Islet of Langerhans (tissue), 1 donor: ENCODE data around the gene DDX4.

GRCh38 chr5:53874238-53874901 lies 313.9 kb downstream of the NDUFS4 start:
- RRBS = no CpG with 5 or more reads among the region's 1 CpG

DNA sequence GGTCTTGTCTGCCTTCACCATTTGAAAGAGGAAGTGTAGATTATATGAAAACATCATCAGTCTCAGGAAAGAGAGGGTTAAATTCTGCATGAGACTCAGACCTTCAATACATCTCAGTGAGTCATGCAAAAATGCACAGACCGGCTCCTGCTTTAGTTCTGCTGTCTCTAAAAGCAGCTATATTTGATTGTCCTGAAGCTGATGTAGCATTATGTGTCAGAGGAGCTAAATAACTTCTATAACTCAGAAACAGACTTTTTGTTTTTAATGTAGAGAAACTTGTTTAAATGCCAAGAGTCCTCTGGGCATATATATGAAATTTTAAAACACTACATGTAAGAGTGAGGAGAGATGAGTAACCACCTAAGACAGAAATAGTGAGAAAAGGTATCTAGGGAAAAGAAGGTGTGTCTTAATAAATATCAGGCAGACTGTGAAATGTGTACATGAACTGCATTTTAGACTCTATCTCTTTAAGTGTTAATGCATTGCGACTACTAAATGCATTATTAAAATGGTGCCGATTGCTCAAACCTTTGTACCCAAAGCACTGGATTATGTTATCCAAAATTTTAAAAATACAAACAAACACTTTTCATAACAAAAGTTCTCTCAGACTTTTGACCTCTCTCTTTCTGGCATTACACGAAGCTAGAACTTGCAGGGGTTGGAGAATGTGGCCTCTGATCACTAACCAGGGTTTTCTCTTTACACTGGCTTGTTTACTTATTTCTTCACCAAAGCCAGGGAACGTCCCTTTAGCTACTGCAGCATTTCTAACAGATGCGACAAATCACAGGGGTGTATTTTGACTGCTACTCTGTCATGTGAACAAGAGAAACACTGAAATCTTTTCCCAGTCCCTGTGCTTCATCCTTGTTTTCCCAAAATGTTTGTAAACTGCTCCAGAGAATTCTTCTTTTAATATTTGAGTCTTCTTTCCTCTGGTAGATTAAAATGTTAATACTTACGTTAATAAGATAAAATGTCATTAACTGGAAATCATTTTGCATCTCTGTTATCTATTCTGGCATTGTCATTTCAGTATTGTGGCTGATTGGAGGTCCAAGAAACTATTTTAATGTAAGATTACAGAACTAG lies 302.2 kb downstream of the ARL15 start:
- RRBS = no CpG with 5 or more reads among the region's 7 CpGs

GRCh38 chr5:54220339-54220565 lies 90.1 kb downstream of the ARL15 start:
- RRBS = no CpG with 5 or more reads among the region's 2 CpGs

DNA sequence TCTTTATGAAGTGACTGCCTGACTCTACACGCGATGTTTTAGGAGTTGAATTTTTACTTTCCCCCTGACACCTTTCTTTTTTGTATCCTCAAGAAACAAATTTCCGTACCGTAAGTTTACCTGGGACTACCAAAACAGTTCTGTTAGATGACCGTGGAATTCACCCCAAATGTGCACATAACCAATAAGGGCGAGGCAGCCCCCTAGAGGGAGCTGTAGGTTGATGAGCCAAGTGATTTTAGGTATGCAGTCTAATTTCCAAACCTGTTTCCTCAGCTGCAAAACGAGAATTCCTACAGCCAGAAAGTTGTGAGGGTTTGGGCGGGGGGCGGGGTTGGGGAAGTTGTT lies 1.4 kb upstream of the ARL15 start:
- RRBS = no CpG with 5 or more reads among the region's 9 CpGs

DNA sequence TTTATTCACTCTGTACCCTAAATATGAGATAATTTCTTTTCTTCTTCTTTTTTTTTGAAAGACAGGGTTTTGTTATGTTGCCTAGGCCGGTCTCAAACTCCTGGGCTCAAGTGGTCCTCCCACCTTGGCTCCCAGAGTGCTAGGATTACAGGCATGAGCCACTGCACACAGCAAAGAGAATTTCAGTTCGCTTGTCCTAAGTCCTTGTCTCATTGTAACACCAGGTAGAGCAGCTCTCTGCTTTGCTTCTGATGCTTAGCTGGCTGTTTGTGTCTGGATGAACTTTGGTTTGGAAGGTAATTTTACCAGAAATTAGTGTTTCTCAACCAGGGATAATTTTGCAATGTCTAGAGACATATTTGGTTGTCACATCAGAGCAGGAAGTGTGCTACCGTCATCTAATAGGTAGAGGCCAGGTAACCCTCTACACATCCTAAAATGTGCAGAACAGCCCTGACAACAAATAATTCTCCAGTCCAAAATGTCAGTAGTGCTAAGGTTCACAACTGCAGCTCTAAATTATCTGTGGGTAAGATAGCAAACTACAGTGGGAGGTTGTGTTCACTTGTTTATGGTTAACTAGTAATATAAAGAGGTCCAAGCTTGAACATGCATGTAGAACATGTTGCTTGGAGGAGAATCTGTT lies 108.8 kb downstream of the SNX18 start:
- RRBS = no CpG with 5 or more reads among the region's 3 CpGs

DNA sequence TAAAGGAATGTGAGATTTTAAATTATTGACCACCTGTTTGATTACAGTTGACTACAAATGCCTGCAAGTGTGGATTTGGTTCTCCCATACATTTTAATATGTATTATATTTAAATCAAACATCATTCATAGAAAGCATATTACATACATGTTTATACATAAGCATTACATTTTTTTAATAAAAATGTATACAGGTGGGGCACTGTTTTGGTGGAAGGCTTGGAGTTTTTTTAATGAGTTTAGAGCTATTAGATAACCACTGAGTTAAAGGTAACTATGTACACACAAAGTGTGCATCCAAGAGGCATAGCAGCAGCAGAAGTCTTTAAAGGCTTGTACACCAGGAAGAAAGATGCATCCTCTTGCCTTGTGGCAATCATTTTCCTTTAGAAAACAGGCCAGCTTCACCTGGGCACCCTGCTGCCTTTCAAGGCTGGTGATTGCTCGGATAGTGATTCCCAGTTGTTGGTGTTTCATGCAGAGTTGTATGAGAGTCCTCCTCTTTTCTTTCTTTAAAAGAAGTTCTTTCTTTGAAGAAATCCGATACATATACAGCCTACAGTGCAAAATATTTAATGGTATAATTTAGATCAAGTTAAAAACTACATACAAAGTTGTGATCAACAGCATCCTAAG lies 109.9 kb downstream of the PLPP1 start:
- RRBS = no CpG with 5 or more reads among the region's 2 CpGs

- RRBS = no CpG with 5 or more reads among the region's 8 CpGs
These were observed 103.0 kb downstream of the PLPP1 start for GRCh38 chr5:55431509-55432371.

DNA sequence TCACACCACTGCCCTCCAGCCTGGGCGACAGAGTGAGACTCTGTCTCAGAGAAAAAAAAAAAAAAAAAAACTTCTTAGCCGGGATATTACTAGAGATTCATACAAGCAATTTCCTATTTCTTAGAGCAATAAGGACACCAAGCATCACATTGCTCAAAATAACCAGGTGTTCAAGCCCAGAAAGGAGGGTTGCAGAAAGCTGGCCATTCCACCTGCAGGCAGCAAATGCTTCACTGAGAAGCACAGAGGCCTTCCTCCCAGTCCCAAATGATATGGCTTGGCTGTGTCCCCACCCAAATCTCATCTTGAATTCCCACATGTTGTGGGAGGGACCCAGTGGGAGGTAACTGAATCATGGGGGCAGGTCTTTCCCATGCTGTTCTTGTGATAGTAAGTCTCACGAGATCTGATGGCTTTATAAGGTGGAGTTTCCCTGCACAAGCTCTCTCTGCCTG lies 98.8 kb downstream of the PLPP1 start:
- RRBS = no CpG with 5 or more reads among the region's 3 CpGs

DNA sequence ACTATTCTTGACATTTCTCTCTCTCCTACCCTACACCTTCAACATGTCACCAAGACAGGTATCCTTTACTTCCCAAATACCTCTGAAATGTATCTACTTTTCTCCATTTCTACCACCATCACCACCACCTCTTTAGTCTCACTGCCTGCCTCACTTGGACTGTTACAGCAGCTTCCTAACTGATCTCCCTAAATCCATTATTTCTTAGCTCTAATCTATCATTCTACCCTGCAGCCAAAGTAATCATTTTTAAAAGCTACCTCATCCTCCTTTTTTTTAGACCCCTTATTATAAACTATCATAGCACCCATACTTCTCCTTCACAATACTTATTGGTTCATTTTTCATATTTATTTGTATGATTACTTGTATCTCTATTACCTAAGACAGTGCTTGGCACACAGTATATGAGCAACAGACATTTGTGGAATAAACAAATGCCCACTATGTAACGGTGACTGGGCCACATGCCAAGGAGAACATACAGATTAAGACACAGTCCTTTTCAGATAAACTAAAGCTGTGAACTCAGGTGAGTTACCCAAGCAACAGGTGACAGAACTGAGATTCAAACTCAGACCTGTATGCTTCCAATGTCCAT lies 18.6 kb downstream of the PLPP1 start:
- RRBS = no CpG with 5 or more reads among the region's 1 CpG

GRCh38 chr5:55594495-55594805 lies 59.7 kb upstream of the PLPP1 start:
- RRBS = no CpG with 5 or more reads among the region's 1 CpG

- RRBS = no CpG with 5 or more reads among the region's 5 CpGs
These were observed 64.7 kb upstream of the PLPP1 start for GRCh38 chr5:55599273-55600145.

DNA sequence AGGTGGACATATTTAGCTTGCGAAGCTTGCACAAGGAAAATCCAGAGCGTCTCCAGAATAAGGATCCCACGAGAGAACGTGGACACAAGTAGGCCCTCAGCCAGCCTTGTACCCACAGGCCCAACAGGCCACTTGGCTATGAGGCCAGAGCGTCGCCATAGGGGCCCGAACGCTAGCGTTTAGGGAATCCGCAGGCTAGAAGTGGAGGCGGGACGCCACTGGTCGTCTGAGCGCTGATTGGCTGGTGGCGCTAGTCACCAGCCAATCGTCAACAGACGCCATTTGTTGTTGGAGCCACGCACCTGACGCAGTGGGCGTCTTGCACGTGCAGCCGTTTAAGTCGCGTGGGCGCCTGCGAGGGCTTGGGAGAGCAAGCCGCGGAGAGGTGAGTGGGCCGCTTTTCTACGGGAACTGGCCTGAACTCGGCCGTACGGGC lies at the start of gene DDX4:
DDX4 (plus strand) TSS at position 345 of the 436 bp plus-strand sequence.
- RRBS = no CpG with 5 or more reads among the region's 33 CpGs

DNA sequence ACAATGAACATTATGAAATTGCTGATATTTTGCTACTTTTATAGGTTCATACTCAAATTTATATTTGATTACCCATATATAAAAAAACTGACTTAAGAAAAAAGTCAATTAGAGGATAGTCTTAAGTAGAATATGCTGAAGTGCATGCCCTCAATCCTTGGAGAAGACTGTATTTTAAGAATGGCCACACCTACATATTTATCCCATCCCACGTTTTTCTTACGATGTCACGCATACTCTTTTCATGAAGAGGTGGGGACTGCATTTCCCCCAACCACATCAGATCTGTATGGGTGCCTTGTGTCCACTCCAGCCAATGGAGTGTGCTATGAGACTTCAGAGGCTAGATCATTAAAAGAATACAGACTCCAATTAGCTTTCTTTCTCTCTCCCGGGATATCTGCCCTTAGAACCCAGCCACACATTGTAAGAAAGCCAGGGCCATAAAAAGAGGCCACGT lies 21.7 kb downstream of the IL6ST start:
- RRBS = no CpG with 5 or more reads among the region's 5 CpGs

DNA sequence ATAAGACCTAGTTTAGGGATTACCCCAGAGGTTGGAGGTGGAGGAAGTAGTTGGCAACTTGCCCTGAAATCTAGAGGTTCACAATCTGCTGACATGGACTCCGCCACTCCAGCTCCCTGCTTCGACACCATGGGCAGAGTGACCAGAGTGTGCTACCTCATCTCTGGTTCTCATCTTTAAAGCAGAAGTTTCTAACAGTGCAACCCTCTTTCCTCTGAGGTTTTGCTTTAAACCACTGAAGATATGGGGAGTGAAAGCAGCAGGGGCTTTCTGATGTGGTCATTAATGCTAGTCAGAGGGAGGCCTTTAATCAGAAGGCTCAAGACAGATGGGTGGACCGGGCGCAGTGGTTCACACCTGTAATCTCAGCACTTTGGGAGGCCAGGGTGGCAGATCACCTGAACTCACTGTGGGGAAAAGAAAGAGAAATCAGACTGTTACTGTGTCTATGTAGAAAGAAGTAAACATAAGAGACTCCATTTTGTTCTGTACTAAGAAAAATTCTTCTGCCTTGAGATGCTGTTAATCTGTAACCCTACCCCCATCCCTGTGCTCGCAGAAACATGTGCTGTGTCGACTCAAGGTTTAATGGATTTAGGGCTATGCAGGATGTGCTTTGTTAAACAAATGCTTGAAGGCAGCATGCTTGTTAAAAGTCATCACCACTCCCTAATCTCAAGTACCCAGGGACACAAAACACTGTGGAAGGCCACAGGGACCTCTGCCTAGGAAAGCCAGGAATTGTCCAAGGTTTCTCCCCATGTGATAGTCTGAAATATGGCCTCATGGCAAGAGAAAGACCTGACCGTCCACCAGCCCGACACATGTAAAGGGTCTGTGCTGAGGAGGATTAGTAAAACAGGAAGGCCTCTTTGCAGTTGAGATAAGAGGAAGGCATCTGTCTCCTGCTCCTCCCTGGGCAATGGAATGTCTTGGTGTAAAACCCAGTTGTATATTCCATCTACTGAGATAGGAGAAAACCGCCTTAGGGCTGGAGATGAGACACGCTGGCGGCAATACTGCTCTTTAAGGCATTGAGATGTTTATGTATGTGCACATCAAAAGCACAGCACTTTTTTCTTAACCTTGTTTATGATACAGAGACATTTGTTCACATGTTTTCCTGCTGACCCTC lies 76.2 kb downstream of the ANKRD55 start:
- RRBS = no CpG with 5 or more reads among the region's 11 CpGs

DNA sequence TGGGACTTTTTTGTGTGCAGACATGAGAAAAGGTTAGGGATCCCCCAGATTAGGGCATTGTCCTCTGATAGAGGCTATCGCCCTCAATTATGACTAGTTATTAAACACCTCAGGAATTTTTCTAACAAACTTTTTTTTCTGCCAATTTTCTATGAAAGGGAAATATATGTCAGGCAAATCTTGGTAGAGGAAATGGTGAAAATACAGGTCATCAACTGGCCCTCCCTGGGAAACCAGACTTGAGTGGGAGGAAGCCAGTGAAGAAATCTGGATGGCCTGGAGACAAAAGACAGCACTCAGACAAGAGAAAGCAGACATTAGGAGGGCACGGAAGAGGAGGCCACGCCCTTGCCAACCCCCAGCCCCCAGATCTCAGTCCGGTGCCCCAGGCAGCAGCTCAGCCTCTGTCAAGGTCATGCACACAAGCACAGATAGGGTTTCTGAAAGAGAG lies 85.9 kb upstream of the ANKRD55 start:
- RRBS = no CpG with 5 or more reads among the region's 4 CpGs

- RRBS = 23% methylated on average over 2 of the region's 3 CpGs
These were observed 117.4 kb upstream of the ANKRD55 start for GRCh38 chr5:56350501-56350870.

DNA sequence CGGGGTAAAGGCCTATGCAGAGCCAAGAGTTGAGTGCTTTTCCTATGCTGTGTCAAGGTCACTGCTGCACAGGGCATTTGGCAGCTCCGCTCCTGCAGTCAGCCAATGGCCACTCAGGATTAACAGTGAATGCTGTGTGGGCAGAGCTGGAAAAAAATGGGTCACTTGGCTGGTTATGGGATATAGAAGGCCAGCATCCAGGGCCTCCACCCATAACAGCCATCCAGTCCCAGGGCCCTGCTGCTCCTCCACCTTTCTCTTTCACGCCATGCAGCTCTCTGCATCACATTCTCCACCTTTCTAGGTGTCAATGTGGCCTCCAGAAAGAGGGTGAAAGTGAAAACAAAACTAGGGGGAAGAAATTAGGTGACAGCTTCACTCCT lies 279.3 kb upstream of the ANKRD55 start:
- RRBS = no CpG with 5 or more reads among the region's 3 CpGs

- RRBS = no CpG with 5 or more reads among the region's 1 CpG
These were observed 202.7 kb upstream of the MAP3K1 start for GRCh38 chr5:56612735-56612993.

DNA sequence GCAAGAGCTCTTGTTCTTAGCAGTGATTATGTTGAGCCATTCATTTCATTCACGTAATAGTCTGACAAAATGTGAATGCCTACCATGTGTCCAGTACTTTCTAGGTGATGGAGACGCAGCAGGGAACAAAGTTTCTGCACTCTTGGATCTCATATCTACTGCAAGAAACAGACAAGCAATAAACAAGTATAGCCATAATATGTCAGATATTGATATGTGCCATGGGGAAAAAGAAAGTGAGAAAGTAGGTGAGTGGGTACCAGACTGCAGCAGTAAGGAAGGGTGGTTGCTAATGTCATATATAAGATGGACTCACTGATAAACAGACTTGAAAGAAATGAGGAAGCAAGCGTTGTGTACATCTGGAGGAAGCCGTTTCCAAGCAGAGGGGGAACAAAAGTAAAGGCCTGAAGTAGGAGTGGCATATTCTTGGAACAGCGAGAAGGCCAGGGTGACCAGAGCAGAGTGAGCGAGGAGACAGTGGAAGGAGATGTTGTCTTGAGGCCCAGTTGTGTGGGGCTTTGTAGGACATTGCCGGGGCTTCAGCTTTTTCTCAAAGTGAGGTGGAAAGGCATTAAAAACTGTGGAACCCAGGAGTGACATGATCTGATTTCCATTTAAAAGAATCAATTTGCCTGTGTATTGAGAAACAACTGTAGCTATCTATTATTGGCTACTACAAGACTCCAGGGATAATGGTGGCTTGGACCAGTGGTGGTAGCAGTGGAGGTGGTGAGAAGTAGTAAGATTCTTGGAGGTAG lies 142.2 kb upstream of the MAP3K1 start:
- RRBS = no CpG with 5 or more reads among the region's 7 CpGs